Measurements from ENCODE around the genes GCSAM, NEPRO and USF3.

GRCh38 chr3:111985582-111986005 lies 6.8 kb downstream of the ABHD10 start:
- PRO-cap, 7 experiments: no peak in any of the 7 experiments
- RAMPAGE, long total RNA, 2 experiments: no peak in any of the 2 experiments

- PRO-cap, 7 experiments: no peak in any of the 7 experiments
- RAMPAGE, long total RNA, 2 experiments: no peak in any of the 2 experiments
Measured at GRCh38 chr3:112132401-112133640, at the start of gene GCSAM. Gene GCSAM (minus strand): TSS chr3:112133248.

DNA sequence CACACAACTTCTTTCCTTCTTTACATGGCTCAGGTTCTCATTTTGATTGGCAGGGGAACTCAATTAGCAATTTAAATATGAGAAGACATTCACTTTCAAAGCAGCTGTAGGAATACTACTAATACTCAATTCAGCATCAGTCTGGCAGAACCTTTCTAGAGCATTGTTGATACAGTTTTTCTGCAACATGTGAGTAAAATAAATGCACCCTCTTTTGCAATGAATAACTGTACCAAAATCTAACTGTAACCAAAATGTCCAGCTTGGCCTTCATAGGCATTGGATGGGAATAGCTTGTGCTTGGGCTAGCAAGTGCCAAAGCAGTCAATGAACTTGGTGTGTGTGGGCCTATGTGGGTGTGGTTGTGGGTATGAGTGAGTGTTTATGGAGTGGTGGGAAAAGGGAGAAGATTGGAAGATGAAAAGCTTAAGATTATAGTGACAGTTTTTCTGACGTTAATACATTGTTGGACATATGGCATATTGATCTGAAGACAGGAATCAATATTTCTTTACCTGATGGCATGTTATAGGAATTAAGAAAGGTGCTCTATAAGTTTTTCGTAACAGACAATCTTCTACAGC lies 35.4 kb upstream of the GCSAM start:
- PRO-cap, 7 experiments: no peak in any of the 7 experiments
- RAMPAGE, long total RNA, 2 experiments: no peak in any of the 2 experiments

DNA sequence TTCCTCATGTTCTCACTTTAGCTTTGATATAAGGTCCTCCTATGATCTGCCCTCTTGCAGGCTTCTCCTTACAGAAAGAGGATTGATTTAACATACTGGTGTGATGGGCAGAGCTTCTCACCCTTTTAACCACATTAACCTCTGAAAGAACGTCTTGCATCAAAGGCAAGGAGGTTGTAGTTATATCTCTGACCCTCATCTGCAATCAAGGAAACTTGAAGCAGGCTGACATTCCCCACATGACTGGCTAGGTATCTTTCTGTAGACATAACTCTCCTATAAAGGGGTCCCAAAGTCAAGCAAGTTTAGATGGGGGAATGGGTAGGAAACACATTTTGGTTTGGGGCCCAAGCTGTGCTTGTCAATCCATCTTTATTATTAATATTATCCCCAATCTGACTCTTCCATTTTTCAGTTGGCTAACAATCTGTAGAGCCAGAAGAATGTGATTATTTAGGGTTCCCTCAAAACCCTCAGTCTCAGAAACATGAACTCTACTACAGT lies 39.4 kb downstream of the BTLA start:
- PRO-cap, 7 experiments: no peak in any of the 7 experiments
- RAMPAGE, long total RNA, 2 experiments: no peak in any of the 2 experiments

DNA sequence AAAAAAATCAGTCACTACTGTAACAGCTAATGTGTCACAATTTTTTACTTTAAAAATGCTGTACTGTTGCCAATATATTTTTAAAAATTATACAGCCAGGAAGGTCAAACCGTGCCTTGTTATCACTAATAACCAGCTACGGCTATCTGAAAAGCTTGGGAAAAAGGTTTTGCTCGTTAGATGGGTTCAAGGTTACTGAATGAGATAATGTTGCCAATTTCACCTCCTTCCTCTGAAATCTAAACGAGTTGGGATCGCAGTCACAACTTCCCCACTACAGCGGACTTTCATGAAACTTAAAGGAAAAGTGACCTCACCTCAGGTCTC lies 1.1 kb downstream of the ATG3 start:
- PRO-cap, 7 experiments: peak in 6 of 7 experiments; most common plus-strand start position 235 of the sequence (in 6); most common minus-strand start position 237 of the sequence (in 1)
- RAMPAGE, long total RNA, 2 experiments: no peak in any of the 2 experiments

DNA sequence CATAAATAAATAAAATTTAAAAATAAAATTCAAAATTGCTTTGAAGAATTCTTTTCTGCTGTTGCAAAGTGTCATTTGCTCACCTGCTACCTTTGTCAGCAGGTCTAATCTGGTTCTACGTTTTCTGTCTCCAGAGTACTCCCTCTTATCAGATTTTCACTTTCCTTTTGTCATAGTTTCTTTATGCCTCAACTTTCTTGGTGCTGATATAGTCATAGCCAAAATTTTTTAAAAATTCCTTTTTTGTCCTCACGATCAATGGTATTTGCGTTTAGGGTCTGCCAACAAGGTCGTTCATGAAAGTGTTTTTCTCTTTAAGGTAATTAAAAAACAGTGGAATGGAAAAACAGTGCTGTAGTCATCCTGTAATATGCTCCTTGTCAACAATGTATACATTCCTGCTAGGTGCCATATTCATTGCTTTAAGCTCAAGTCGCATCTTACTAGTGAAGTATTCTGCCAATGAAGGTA lies 1.3 kb downstream of the SLC35A5 start:
- PRO-cap, 7 experiments: no peak in any of the 7 experiments
- RAMPAGE, long total RNA, 2 experiments: no peak in any of the 2 experiments

DNA sequence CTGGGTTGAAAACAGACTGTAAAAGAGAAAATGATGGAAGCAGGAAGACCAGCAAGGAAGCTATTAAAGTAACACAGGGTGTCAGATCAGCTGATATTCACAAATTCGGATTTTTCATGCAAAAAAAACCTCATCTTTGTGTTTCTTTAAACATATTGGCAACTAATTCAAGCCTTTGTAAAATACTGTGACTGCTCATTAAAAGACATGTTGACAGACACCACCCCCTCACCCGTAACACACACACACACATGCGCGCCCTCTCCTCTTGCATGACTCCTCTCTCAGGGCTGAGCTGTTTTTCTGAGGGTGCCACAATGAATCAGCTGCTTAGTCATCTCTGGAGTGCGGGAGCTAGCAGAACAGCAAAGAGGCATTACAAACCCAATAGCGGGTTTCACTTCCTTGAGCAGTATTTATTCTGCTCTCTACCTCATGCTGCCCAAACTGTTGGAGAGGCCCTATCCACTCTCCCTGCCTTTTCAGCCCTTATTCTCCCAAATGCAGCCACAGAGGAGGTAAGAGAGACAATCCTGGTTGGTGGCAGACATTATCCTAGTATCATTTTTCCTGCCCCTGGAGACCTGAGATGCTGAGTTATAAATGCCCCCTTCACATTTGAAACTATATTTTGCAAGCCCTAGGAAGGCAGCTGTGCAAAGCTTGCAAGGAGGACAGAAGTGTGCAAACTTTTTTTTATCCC lies 35.9 kb upstream of the CCDC80 start:
- PRO-cap, 7 experiments: no peak in any of the 7 experiments
- RAMPAGE, long total RNA, 2 experiments: no peak in any of the 2 experiments

DNA sequence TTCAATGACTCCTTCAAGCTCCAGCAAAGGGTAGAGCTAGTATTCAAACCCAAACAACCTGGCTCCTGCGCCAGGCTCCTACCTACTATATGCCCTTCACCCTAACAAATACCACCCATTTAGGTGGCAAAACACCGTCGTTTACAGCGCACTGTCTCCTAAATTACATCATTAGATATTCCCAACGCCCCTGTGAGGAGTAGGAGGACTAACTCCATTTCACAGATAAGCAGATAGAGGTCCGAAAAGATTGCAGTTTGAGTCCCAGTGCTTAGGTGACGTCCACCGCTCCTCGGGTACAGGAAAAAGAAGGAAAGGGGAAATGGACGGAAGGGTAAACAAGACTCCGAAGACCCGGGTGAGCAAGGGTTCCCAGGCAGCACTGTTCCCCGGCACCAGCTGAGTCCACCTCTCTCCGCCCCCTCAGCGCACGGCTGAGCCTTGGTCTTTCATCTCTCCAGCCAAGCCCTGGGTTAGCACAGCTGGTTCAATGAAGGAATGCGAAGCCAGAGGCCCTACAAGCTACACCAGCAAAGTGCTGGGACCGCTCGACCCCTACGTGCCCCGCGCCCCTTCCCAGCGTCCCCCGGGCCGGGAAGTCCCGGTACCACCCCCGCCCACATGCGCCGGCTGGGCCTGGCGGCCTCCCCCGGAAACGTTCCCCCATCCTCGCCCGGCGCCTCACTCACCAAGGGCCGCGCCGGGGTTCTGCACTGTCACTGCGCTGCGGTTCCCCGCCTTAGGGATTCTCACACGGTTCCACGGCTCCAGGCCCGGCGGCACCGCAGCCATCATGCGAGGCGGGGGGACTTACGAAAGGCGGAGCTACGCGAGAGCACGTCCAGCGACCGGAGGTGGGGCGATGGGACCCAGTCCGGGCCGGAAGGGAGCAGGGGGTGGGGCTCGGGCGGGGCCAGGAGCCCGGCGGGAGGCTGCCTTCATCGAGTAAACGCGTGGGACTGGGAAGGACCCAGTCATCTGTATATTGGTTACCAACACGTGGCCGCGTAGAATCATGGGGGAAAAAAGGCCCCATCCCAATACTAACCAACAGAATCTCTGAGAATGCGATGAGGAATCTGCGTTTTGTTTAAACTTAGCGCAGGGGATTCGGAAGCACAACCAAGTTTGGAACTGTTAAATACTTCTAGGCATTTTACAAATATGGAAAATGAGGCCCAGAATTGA lies at the start of gene NEPRO:
TSS of gene NEPRO (minus strand) at position 819 of the 1,188 bp plus-strand sequence.
- PRO-cap, 7 experiments: peak in 7 of 7 experiments; most common plus-strand start position 944 of the sequence (in 5); most common minus-strand start position 812 of the sequence (in 3)
- RAMPAGE, long total RNA, 2 experiments: start-site peak on the plus strand in 1 of 2 experiments, centred at position 654 of the sequence, 38 reads per replicate; start-site peak on the minus strand in 2 of 2 experiments, centred at positions 544 to 806 of the sequence, 21 to 169 reads per replicate

GRCh38 chr3:113663854-113664334 lies 32.5 kb downstream of the USF3 start:
- PRO-cap, 7 experiments: no peak in any of the 7 experiments
- RAMPAGE, long total RNA, 2 experiments: no peak in any of the 2 experiments

- PRO-cap, 7 experiments: peak in 7 of 7 experiments; most common plus-strand start chr3:113695888 (in 7); most common minus-strand start chr3:113696259 (in 7)
- RAMPAGE, long total RNA, 2 experiments: no peak in any of the 2 experiments
Measured at GRCh38 chr3:113695782-113696736, at the start of gene USF3. Gene USF3 (minus strand): TSS chr3:113696642.

GRCh38 chr3:113721136-113722303 lies 24.5 kb downstream of the NAA50 start:
- PRO-cap, 7 experiments: no peak in any of the 7 experiments
- RAMPAGE, long total RNA, 2 experiments: no peak in any of the 2 experiments

- PRO-cap, 7 experiments: no peak in any of the 7 experiments
- RAMPAGE, long total RNA, 2 experiments: no peak in any of the 2 experiments
Measured at GRCh38 chr3:113754473-113754912, 7.7 kb downstream of the ATP6V1A start.

GRCh38 chr3:113812744-113813055 lies 25.9 kb upstream of the GRAMD1C start:
- PRO-cap, 7 experiments: no peak in any of the 7 experiments
- RAMPAGE, long total RNA, 2 experiments: no peak in any of the 2 experiments

GRCh38 chr3:113948353-113948805 lies 566 bp downstream of the ZDHHC23 start:
- PRO-cap, 7 experiments: no peak in any of the 7 experiments
- RAMPAGE, long total RNA, 2 experiments: start-site peak on the plus strand in 1 of 2 experiments, at chr3:113948511-113948561 at its widest, 24 reads per replicate

DNA sequence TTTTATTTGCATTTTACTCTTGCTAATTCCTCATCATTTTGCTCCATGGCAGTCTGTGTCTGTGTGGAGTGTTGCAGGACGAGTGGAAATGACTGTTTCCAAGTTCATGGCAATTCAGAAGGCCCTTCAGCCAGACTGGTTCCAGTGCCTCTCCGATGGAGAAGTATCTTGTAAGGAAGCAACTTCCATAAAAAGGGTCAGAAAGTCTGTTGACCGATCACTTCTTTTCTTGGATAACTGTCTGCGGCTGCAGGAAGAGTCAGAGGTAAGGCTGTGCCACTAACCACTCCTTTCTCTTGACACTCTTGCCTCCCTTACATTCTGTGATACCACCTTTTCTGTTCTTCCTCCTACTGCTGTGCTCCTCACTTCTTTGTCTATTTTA lies 14.0 kb downstream of the QTRT2 start:
- PRO-cap, 7 experiments: no peak in any of the 7 experiments
- RAMPAGE, long total RNA, 2 experiments: no peak in any of the 2 experiments

- PRO-cap, 7 experiments: no peak in any of the 7 experiments
- RAMPAGE, long total RNA, 2 experiments: no peak in any of the 2 experiments
Measured at GRCh38 chr3:114290850-114291200, 3.0 kb upstream of the TIGIT start.

- PRO-cap, 7 experiments: no peak in any of the 7 experiments
- RAMPAGE, long total RNA, 2 experiments: no peak in any of the 2 experiments
Measured at GRCh38 chr3:114452956-114453472, 159.2 kb downstream of the TIGIT start.

GRCh38 chr3:114460220-114460791 lies 166.5 kb downstream of the TIGIT start:
- PRO-cap, 7 experiments: no peak in any of the 7 experiments
- RAMPAGE, long total RNA, 2 experiments: no peak in any of the 2 experiments

GRCh38 chr3:114558641-114559209 lies 264.9 kb downstream of the TIGIT start:
- PRO-cap, 7 experiments: no peak in any of the 7 experiments
- RAMPAGE, long total RNA, 2 experiments: no peak in any of the 2 experiments

DNA sequence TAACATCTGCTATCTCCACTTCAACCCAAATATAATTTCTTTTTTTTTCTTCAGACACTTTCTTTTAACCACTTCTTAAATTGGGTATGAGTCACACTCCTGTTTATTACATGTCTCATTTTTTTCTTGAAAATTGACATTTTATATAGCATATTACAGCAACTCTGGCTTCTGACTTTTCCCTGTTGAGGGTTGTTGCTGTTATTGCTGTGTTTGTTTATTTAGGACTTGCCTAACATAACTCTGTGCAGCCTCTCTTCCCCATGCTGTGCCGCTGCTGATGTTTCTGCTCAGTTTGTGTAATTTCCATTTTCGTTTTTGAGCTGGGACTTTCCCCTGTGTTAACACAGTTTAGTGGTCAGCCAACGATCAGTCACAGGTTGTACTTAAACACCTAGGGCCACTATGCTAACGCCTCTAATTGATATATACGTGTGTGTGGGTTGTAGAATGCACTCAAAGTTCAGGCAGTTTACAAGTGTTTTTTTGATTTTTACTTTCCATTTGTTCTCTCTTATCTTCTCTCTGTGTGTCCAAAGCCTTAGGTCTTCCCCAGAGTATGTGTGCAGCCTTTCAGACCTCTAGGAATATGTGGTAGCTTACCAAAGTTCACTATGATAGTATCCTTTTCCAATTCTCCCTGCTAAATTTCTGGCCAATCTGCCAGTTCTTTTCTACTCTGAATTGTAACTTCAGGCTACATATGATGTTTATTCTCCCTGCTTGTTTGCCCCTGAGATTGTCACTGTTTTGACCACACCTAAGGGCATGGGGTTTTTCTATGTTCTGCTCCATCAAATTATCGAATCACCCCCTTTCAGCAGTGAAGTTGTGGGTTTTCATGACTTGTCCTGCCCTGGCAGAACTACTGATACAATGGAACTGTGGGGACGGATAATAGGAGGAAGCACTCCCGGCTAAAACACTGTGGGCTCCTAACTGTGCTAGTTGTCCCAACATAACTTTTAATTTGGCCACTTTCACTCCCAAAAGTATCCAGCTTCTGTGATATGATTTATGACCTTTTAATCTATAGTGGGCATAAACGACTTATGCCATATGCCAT lies 337.1 kb downstream of the ZBTB20 start:
- PRO-cap, 7 experiments: no peak in any of the 7 experiments
- RAMPAGE, long total RNA, 2 experiments: no peak in any of the 2 experiments

Measured in ovary (tissue), 7 donors.